Cardiac ventricle fibroblast (primary cell): ENCODE results near the genes MS4A15, MS4A10, PTGDR2 and CD6.

- RAMPAGE, long total RNA = no peak
Observed at GRCh38 chr11:59615977-59616639, 534 bp upstream of the OSBP start.

DNA sequence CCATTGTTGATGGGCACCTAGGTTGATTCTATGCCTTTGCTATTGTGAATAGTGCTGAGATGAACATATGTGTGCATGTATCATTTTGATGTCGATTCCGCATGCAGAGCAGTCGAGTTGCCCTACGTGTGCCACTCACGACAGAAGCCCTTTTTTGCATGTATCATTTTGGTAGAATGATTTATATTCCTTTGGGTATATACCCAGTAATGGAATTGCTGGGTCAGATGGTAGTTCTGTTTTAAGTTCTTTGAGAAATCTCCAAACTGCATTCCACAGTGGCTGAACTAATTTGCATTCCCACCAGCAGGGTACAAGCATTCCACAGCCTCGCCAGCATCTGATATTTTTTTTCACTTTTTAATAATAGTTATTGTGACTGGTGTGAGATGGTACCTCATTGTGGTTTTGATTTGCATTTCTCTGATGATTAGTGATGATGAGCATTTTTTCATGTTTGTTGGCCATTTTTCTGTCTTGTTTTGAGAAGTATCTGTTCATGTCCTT lies 11.3 kb upstream of the OSBP start:
- RAMPAGE, long total RNA = no peak

- RAMPAGE, long total RNA = no peak
Observed at GRCh38 chr11:59756410-59756657, 1.2 kb downstream of the STX3 start.

- RAMPAGE, long total RNA = no peak
Observed at GRCh38 chr11:60281582-60282092, 1.2 kb downstream of the MS4A4A start.

GRCh38 chr11:60479033-60479475 lies 13.5 kb upstream of the MS4A12 start:
- RAMPAGE, long total RNA = no peak

DNA sequence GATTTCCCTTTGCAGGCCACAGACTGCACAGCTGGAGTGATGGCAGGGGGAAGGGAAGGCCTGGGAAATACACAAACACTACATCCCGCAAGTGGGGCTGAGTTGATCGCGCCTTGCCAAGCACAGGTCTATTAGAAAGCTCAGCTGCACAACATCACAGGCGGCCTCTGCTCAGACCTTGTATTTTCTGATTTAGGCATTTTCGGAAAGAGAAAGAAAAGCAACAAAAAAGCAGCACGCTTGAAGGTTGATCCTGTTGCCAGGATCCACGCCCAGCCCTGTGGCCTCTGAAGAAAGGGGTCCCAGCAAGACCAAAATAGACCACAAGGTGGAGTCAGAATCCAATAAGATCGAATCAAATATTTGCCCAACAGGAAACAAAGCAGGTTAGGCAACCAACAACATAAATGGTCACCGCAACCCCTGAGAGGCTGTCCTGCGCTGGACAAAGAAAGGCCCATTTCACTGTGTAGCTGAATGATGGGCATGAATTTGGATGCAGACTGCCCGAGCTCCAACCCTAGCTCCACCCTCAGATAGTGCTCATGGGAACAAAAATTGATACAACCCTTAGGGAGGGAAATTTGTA lies 1.8 kb downstream of the MS4A8 start:
- RAMPAGE, long total RNA = no peak

DNA sequence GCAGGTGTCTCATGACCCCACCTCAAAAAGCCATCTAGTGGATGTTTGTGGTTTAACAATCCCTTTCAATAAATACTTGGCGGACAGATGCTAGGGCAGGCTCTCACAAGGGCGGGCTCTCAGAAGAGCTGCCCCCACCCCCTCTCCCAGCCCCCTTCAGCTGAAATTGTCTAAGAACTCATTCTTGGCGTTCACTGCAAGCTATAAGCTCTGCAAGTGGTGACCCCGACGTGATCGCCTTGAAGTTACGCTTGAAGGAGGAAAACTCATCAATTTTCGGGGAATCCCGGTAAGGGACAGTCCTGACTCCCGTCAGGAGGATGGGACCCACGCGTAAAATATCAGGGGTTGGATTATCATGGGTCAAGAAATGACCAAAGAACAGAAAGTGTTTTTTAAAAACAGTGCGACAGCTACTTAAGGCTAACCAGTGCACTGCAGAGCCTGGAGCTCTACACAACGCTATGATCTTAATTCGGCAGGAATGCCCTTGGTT lies at the start of gene MS4A15:
TSS of gene MS4A15 (plus strand) at position 98 of the 496 bp plus-strand sequence.
- RAMPAGE, long total RNA = no peak

- RAMPAGE, long total RNA = no peak
Observed at GRCh38 chr11:60767214-60767806, 10.6 kb downstream of the MS4A15 start.

GRCh38 chr11:60784960-60785589 lies at the start of gene MS4A10:
Gene MS4A10 (plus strand): TSS chr11:60785333.
- RAMPAGE, long total RNA = no peak

DNA sequence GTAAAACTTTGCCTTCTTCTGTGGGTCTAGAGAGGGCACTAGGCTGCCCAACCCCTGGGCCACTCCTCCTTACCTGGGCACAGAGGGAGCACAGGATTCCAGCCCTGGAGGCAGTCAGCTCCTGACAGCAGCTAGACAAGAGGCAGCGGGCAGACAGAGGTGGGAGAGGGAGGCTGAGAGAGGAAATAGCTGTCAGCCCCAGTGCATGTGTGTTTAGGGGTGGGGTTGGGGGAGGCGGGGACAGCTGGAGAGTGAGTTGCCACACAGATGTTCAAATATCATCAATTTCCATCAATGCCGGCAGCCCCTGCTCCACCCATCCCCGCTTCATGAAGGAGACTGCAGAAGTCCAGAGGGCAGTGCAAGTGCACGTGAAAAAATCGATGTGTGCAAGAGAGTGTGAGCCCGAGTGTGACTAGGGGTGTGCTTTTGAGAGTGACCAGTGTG lies at the start of gene PTGDR2:
TSS of gene PTGDR2 (minus strand) at position 155 of the 447 bp plus-strand sequence.
- RAMPAGE, long total RNA = no peak

DNA sequence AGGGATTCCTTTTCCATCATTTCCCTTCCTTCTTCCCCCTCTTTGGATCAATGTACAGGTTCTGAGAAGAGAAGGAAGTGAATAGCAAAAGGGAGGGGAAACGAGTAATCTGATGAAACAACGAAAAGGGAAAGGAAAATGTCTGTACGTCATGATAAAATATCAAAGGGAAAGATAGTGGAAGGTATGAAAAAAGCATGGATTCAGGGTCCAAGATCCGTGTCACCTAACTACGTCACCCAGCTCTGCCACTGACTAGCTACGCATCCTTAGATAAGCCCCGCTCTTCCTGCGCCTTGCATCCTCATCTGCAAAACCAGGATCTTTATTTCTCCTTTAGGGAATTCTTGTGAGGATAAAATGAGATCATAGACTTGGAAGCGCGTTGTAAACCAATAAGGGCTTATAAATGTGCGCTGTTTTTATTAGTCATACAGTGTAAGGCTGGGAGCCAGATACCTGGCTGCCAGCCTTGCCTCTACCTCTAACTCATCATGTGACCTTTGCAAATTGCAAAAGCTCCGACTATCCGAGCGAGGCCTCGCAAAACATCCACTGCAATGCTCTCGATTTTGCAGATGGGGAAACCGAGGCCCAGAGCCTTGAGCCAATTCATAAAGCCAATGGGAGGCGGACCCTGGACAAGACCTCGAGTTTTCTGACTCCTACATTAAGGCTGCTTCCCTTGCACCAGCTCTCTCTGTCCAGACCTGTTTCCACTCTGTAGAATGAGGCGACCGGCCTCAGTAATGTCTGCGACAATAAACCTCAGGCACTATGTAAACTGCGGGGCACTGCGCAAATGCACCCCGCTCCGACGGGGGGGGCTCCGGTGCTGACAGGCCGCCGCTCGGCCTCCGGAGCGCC lies 760 bp downstream of the PRPF19 start:
- RAMPAGE, long total RNA = no peak

- RAMPAGE, long total RNA = no peak
Observed at GRCh38 chr11:60935457-60936219, 11.4 kb downstream of the TMEM132A start.

DNA sequence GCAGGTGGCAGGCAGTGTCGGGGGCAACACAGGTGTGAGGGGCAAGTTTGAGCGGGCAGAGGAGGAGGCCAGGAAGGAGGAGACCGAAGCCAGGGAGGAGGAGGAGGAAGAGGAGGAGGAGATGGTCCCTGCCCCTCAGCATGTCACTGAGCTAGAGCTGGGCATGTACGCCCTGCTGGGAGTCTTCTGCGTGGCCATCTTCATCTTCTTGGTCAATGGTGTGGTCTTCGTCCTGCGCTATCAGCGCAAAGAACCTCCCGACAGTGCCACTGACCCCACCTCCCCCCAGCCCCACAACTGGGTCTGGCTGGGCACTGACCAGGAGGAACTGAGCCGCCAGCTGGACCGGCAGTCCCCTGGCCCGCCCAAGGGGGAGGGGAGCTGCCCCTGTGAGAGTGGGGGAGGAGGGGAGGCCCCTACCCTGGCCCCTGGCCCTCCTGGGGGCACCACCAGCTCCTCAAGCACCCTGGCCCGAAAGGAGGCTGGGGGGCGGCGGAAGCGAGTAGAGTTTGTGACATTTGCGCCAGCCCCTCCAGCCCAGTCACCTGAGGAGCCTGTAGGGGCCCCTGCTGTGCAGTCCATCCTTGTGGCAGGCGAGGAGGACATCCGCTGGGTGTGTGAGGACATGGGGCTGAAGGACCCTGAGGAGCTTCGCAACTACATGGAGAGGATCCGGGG lies 12.1 kb downstream of the TMEM132A start:
- RAMPAGE, long total RNA = no peak

- RAMPAGE, long total RNA = no peak
Observed at GRCh38 chr11:60943948-60944522, 7.9 kb downstream of the SLC15A3 start.

- RAMPAGE, long total RNA = no peak
Observed at GRCh38 chr11:60952425-60952790, 432 bp upstream of the SLC15A3 start.

DNA sequence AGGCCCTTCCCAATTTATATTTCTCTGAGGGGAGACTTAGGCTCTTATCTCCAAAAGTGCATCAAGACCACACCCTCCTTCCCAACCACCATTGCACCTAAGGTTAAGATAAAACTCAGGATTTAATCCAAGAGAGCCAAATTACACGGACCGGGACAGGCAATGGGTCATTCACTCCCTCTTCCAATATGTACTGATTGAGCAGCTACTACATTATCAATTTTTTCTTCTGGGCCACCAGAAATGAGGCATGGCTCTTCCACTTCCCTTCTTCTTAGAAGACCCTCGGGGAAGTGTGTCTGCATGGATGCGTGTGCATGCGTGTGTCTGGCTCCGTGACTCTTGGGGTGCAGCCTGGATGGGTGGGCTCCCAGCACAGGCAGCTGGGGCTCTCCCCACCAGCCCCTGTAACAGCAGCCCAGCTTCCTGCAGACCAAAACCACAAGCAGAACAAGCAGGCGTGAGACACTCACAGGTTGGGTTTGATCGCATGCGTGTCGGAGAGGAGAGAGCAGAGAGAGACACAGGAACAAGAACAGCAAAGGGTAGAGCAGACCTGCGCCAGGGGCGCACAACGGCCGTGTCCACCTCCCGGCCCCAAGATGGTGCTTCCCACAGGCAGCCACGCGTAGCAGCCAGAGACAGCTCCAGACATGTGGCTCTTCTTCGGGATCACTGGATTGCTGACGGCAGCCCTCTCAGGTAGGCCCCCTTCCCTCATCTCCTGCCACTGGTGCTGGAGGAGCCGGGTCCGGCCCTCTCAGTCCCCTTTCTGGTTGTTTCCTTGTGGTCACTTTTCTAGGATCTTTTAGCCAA lies at the start of gene CD6:
TSS of gene CD6 (plus strand) at position 468 of the 816 bp plus-strand sequence.
- RAMPAGE, long total RNA = no peak

- RAMPAGE, long total RNA = no peak
Observed at GRCh38 chr11:61026032-61026710, 54.7 kb downstream of the CD6 start.

GRCh38 chr11:61120431-61121663 lies 18.6 kb downstream of the CD5 start:
- RAMPAGE, long total RNA = no peak

DNA sequence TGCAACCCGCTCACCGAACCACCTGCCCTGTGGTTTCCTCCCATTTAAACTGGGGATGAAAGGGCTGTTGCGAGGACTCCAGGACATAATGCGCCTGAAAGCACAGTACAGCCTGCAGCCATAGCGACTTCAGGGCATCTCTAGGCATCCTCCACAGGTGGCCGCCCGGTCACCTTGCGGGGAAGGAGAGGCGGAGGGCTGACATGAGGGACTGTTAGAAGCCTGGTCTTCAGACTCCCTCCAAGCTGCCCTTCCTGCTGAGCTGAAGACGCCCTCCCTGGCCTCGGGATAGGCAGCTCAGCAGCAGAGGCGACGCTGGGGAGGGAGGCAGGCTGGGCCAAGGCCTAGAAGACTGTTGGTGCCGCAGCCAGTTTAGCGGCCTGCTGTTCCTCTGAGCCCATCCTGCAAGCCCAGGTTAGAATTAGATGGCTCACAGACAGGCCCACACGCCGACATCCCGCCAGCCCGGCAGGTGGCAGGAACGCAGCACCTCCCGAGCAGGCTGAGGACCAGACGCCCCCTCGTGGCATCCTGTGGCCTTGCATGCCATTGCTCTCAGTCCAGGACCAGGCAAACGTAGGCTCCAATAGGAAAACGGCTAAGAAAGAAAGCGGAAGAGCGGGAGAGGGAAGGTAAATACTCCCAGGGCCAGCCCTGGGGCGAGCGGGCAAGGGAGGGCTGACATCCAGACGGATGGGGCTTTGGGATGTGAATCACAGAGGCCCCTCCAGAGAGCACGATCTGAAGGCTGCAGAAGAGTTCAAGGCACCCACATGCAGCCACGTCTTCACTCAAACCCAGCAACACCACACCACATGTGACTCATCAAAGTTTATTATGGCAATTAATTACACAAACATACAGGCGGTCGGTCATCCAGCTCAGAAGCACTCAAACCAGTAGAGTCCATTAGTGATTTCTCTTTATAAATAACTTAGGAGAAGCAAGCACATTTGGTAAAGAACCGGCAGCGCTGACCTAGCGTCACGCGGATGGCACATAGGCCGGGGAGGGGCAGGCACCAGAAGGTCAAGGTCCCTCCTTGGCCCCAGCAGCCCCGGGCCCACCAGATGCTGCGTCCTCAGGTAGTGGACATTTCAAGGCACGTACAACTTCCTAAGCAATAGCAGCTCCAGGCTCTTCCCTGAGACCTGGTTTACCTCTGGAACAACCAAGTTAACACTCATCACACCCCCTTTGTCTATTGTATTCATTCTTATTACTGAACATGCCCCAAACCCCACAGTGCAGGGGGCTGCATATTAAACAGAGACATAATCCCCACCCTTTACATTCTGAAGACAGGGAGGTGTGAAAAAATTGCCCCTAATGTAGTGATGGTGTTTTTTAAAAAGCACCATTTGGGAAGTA lies 27.6 kb downstream of the CD5 start:
- RAMPAGE, long total RNA = no peak

DNA sequence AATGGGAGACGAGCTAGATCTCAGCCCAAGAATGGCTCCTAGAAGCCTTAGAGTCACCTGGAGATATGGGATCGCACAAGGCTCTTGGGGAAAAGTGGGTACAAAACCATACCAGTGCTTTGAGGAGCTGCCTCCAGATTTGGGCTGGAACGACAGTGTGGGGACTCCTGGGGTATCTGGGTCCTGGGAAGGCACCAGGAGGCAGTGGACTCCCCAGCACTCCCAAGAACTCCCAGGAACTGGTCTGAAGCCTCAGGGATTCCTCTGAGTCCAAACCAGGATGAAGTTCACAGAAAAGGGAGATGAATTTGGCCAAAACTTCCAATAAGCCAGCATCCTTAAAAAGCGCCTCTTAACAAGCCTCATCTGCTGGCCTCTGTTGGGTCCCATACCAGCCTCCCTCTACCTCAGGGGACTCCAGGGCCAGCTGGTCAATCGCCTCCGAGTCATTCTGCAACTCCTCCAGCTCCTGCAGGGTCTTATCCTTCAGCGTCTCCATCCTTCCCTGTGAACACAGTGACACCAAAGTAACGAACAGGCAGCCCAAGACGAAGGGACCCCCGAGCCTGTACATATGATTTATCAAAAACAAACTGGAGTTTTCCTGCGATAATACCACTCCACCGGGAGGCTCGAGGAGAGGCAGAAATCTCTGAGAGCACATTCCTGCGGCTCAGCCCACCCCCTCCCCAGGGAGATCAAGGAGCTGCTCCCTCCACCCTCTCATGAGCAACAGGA lies 22.7 kb downstream of the VPS37C start:
- RAMPAGE, long total RNA = no peak